SP-49 (cell line): ENCODE data around the gene ZNF326.

- PRO-cap, result no peak
Observed at GRCh38 chr1:87449137-87450173, 120.8 kb downstream of the LMO4 start.

DNA sequence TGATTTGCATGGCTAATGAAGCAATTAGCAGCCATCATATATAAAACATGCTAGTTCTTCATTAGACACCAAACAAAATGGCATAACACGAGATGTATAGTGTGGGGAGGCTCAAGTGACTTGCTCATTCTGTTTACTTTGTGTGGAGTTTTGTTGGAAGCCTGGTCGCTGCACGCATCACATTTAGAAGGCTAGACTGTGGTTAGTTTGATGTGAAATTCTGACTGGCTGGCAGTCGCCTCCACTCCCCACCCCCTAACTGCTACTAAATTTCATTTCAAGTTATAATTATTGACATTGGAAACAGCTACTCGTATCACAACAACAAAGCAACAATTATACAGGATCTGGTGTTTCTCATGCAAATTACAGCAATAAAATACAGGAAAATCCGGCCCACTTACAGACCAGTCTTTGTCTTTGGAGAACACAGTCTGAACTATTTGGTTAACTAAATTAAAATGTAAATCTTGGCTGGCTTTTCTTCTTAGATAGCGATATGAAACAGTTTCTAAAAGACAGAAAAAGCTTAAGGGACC is 356.1 kb downstream of the LMO4 start:
- PRO-cap, result no peak

DNA sequence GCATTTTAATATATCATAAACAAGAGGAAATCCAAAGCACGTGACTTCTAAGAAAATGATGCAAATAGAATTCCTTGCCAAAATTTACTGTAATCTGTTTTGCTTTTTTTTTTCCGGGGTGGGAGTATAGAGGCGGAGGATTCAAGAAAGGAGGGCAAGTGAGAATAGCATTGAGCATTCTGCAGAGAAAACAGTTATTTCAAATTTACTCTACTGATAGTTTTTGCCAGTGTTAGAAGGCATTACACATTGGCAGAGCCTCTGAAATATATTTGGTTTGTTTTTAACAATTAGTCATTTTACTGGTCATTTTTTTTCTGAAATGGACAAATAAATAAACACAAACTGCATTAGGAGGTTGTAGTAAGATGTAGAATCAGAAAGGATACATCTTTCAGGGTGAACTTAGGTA is 498.4 kb downstream of the LMO4 start:
- PRO-cap, result no peak

- PRO-cap, result no peak
Observed at GRCh38 chr1:88175445-88176343, 508.4 kb upstream of the PKN2 start.

DNA sequence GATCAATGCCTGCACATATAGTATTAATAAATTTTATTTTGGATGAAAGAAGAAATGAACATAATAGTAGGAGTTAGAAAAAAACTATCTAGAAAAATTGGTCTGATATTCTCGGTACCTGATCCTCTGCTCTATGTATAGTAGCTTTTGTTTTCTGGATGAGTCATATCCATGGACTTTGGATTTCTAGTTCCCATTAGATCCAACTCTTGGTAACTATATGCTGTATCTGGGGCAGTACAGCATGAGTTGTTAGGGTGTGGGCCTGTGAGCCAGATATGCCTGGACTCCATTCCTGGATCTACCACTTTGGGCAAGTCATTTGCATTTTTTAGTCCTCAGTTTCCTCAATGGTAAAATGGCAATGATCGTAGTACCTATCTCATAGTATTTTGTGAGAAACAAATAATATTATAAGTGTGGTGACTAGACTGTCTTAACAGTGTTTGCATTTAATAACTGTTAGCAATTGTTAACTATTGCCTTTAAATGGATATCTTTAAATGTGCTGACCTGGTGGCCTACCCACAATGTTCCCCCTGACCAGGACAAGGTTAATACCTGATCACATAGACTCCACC is 372.1 kb upstream of the PKN2 start:
- PRO-cap, result no peak

DNA sequence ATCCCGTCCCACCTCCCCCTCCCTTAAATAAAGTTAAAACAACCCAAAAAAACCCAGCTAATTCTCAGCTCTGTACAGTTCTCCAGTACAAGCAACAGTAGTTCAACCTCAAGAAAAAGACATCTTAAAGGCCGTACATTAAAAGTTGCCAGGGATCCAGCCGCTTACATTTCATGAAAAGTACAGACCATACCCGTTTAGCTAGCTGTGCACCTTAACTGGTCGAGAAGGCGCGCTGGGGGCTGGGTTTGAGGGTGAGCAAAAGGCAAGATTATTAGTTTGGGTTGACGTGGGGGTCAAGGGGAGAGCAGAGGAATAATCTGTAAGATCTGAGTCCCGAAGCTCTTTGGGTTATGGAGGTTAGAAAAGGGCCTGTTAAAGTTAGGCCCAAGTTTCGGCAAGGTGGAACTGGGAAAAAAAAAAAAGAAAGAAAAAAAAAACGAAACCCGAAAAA is 574 bp upstream of the PKN2 start:
- PRO-cap, result no peak

GRCh38 chr1:89127730-89128087 is 1.8 kb upstream of the GBP2 start:
- PRO-cap, result no peak

- PRO-cap, result no peak
Observed at GRCh38 chr1:89530384-89531150, 5.9 kb downstream of the LRRC8B start.

- PRO-cap, result no peak
Observed at GRCh38 chr1:89727705-89728218, 93.1 kb upstream of the LRRC8D start.

- PRO-cap, result no peak
Observed at GRCh38 chr1:89739975-89740211, 80.9 kb upstream of the LRRC8D start.

DNA sequence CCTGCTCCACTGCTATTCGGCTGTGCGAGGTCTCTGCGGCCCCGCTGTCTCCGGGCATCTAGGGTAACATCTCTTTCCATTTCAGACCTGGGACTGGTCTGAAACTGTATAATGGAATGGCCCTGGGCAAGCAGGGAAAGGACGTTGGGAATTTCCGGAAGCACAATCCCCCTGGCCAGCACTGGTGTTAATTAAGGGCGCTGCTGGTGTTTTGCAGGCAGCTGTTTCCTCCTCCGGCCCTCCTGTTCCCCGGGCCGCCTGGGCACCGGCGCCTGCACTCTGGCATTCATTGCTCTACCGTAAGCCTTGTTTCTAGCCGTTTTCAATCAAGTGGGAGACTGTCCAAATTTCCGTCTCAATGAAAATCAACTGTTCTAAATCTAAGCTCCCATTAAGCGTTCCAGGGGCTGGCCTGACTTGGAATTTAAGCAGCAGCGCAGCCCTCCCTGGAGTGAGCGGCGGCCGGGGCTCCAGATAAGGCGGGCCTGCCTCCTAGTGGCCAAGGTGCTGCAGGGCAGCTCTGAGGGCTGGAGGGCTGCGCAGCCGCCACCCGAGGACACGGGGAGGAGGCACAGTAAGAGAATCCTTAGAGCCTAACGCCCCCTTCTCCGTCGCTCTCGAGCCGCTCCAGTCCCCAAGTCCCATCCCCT is 58.1 kb upstream of the LRRC8D start:
- PRO-cap, result no peak

GRCh38 chr1:89870858-89871687 is 50.2 kb downstream of the LRRC8D start:
- PRO-cap, result no peak

- PRO-cap, result no peak
Observed at GRCh38 chr1:89872072-89872636, 51.3 kb downstream of the LRRC8D start.

GRCh38 chr1:89994624-89995442 is at the start of gene ZNF326:
Gene ZNF326 (plus strand): TSS chr1:89995110.
- PRO-cap, result bidirectional peak, plus-strand start at chr1:89995168, minus-strand start at chr1:89994922

DNA sequence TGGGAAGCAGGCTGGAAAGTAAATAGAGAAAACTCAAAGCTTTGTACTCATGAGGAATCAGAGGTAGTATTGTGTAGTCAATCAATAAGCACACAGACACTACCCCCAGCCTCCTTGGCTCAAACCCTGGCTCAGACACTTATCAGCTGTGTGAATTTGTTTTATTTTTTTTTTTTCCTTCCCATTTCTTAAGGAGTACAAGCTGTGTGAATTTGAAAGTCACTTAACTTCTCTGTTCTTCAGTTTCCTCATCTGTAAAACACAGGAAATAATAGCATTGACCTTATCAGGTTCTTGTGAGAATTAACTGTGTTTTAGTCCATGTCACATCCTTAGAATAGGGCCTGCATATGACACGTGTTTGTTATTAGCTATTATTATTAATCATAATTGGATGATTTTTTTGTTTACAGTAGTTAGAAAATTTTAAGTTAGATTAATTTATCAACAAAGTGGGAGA is 31.8 kb upstream of the BARHL2 start:
- PRO-cap, result no peak

DNA sequence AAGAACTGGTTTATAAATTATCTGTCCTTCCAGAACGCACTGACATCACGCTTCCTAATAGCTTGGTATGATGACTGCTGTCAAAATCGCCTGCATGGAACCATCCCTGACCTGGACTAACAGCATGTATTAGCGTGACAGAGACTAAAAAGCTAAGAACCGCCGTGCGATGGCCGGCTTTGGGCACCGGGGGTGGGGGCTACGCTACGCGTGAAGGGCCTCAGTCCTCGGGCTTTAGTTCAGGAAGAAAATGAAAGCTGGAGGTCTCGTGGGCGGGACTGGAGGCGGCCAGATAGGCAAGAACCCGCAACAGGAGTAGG is 133.4 kb upstream of the BARHL2 start:
- PRO-cap, result no peak

DNA sequence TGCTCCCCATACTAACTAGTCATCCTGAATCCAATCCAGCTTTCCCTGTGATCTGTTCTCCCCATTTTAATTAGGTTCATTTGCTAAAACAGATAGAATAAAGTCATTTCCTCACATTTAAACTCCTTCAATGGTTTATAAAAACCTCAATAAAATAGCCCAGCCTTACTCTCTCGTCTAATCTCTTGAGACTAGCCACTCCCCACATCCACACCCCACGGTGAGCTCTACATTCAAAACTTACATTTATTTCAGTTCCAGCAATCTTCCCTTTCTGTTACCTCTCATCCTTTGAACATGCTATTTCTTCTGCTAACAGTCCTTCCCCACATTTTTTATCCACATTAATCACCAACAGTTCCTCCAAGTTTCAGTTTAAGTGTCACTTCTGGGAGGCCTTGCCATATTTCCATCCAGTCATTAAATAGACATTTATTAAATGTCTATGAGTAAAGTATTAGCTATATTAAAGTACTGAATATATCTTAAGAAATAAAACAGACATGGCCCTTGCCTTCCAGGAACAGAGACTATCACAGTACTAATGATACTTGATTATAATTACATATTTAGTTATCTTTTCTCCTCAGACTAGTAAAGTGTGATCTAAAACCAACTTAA is 47.0 kb downstream of the ZNF644 start:
- PRO-cap, result no peak

DNA sequence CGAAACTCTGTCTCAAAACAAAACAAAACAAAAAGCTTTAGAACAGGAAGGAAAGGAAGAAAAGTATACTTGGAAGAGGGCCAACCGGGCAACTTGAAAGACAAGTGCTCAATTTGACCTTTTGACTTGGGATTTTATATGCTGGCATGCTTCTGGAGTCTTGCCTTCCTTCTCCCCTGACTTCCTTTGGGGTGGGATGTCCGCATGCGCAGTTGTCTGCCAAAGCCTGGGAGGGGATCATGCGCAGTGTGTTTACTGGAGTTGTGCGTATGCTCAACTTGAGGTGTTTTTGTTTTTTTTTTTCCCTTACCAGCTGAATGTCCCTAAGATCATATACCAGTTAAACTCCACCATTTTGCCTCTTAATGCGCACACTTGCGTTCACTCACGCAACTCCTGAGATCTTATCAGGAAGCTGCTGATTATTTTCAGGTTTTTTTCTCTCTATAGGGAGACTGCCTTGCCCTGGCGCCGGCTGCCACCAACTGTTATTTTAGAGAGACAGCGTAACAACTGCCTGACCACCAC is 138.6 kb upstream of the ZNF644 start:
- PRO-cap, result no peak

GRCh38 chr1:91501207-91501863 is 684 bp downstream of the CDC7 start:
- PRO-cap, result no peak

DNA sequence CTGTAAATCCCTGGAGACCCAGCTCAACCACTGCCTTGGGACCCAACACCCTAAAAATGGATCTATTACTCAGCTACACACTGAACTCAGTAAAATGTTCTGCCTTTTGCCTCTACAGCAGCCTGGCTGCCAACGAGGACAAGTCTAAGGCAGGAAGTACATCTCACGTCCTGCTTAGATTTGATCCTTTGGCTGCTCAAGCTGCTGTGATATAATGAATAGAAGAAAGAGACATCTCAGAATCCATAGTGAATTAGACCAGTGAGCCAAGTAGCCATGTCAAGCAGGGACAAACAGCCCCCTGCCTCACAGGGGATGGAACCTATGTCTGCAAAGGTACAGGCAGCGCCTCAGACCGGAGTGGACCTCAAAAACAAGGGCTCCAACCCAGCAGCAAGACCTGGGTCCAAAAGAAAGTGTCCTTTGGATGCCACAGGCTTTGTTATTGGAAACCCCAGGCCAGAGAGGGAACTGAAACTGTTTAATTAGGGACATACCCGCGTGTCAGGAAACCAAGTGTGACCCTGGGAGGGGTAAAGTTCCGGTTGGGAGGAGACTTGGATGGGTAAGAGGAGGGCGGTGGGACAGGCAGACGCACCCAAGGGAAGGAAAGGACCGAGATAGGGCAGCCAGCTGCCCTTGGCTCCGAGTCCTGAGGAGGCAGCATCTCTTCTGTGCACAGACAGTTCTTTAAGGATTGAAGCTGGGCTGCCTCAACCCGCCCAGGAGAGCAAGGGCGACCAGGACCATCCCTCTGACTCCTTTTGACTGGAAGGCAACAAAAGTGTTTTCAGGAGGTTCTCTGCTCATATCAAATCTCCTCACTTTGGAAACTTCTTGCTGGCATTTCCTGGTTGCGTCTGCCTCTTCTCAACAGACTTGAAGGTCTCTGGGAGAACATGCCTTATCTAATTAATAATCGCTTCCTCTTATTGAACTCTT is 71.3 kb downstream of the CDC7 start:
- PRO-cap, result no peak